Fallopian tube (tissue), 1 donor: ENCODE data around the genes PPID, C4orf45 and TKTL2.

DNA sequence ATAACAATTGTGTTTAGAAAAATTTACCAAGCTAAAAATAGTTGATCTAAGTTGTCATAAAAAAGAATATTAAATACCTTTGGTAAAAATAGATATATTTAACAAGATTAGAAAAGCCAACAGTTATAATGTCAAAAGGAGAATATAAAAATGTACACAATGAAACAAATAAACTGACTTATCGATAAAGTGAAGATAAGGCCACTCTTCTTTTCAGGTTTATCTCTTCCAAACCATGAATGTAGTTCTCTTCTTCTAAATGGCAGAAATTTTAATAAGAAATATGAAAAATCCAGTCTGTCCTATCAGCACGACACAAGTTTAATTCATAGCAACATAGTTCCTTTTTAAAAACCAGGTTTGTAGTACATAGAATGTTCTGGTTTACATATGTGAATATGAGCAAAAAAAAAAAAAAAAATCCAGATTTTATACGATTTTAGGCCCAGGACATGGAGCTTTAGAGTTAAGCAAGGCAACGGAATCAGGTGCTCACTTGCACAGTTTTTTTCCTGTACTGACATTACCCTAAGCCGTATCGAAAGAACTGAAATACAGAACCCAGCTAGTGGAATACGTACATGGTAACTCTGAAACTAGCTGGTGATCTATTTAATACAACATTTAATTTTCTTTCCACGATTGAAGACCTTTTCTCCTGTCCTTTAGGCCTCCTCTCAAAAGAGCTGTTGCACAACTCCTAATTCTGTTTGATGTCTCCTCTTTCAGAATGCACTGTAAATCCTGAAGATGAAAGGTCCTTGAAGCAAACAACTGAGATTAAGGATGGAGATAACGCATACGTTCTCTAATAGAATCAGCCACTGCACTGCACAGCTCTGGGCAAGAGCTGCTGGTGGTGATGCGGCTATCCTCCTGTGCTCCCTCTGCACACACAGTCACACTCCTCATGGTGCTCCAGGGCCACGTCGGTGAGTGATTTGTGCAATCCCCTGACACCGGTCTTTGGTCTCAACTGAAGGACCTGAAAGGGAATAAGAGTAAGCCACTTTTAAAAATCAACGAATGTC is 209.1 kb downstream of the PDGFC start:
- PRO-cap = no peak

DNA sequence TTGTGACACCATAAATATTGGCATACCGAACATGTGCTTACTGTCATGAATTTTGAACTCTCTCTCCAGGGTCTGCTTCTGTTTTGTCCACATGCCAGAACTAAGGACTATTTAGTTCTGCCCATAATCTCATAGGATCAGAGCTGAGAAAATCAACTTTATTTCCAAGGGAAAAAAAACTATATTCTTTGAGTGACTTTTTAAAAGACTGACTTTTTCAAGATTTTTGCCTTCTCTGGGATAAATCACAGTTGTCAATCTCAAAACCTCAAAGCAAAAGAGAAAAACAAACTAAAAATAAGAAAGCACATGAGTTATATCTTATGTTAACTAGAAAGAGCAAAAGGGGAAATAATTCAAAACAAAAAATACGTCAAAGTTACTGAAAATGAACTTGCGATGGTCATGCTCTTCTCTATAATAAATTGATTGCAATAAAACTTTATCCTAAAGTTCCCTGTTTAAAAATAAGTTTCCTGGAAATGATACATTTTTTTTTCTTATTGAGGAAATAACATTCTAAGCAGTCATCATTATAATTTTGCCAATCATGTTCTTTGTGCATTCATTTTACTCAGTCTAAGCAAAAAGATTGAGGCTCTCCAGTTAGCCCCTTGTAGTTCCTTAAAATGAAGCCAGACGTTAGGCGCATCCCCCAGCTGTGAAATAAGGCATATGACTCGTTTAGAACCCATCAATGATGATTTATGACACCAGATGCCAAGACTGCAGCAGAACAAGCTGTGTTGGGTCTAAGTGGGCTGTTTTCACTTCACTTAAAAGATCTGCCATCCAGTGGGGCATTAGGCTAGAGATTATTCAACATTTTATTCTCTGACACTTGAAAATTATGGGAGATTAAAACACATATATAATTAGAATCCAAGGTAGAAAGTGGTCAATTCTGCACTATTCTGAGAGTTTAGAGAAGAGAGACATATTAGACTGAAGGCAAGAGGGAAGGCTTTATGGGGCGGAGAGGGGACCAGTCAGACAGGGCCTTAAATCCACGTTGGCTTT is 17.1 kb downstream of the PDGFC start:
- PRO-cap = no peak

GRCh38 chr4:156957318-156957960 is 14.2 kb downstream of the PDGFC start:
- PRO-cap = no peak

DNA sequence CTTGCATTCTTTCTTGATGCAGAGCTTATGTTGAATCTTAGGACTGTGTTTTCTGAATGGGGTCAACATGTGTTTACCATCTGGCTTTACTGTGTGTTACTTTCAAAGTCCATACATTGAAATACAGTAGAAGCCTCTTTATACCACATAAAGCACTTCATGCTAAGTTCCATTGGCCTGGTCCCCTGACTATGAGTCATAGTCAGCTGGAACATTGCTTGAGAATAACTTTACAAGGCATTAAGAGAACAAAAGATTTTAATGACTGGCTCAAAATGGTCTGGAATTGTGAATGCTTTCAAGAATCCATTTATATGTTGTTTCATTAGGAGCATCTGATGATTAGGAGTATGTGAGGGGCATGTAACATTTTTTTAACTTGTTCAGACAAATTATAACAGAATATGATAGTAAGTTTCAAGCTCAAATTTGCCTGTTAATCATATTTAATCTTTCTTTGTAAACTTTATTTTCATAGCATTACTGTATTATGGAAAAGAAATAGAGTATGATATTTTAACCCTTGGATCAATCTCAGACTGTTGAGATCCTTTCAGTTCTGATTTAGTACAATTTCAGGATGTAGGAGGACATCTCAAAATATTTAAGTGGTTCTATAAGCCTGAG is 152.4 kb downstream of the GASK1B start:
- PRO-cap = no peak

DNA sequence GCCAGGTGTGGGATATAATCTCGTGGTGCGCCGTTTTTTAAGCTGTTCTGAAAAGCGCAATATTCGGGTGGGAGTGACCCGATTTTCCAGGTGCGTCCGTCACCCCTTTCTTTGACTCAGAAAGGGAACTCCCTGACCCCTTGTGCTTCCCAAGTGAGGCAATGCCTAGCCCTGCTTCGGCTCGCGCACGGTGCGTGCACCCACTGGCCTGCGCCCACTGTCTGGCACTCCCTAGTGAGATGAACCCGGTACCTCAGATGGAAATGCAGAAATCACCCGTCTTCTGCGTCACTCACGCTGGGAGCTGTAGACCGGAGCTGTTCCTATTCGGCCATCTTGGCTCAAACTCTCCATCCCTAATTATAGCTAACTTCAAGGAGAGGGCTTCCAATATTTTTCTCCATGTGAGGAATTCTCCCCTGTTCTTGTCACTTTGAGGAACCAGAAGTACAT is 82.9 kb downstream of the GASK1B start:
- PRO-cap = no peak

- PRO-cap = no peak
These were observed 77.9 kb downstream of the GASK1B start for GRCh38 chr4:158094732-158095485.

GRCh38 chr4:158182044-158182464 is 9.2 kb upstream of the GASK1B start:
- PRO-cap = no peak

DNA sequence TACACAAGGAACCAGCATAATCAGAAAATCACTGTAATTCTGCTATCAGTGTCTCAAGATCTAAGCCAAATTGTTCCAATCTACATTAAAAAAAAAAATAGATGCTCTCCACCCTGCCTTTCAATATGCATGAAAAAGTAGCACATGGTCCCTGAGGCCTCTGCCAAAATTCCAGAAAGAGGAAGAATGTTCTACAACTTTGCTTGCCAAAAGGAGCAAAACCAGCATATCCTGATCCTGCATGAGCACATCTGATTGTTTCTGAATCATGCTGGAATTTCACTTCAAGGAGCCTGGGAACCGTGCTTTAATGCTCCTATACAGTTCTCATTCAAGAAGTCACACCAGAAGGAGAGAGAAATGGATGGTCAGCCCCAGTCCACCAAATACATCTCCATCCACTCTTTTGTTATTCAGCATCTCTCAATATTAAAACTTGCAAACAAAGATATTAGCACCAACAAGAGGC is 92.2 kb downstream of the TMEM144 start:
- PRO-cap = no peak

- PRO-cap = bidirectional peak, plus-strand start at chr4:158671358, minus-strand start at chr4:158671320
These were observed 701 bp downstream of the C4orf46 start for GRCh38 chr4:158670615-158671756.

- PRO-cap = bidirectional peak, plus-strand start at chr4:158723471, minus-strand start at chr4:158723392
These were observed at the start of gene PPID for GRCh38 chr4:158722746-158723927. Gene PPID (minus strand): TSS chr4:158723396.

DNA sequence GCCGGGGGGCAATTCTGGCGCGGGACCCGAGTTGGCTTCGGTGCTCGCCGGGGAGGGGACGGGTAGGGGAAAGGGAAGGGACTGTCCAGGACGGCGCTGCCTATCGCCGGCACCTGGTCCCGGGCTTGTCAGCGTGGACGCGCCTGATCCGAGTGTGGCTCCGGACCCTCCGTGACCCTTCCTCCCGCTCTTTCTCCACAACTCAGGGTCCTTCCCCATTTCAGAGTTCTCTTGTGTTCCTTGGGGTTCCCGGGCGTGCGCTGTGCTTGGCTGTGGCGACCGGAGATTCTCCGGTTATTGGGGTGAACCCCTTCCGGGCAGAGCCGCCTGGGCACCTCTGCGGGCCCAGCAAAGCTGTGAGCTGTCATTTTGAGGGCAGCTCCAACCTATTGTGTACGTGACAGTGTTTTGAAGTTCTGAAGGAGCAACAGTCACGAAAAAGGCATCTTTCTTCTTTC is 533 bp downstream of the FNIP2 start:
- PRO-cap = no peak

GRCh38 chr4:159035109-159035561 is at the start of gene C4orf45:
Gene C4orf45 (minus strand): TSS chr4:159035229.
- PRO-cap = no peak

GRCh38 chr4:159103316-159104363 is 761 bp downstream of the RAPGEF2 start:
- PRO-cap = bidirectional peak, plus-strand start at chr4:159104051, minus-strand start at chr4:159103965

- PRO-cap = no peak
These were observed 9.4 kb downstream of the RAPGEF2 start for GRCh38 chr4:159112160-159112878.

GRCh38 chr4:159227762-159228475 is 125.0 kb downstream of the RAPGEF2 start:
- PRO-cap = no peak

GRCh38 chr4:159267281-159268109 is 164.6 kb downstream of the RAPGEF2 start:
- PRO-cap = no peak

GRCh38 chr4:159353568-159353841 is 250.6 kb downstream of the RAPGEF2 start:
- PRO-cap = no peak

GRCh38 chr4:159413521-159413886 is 310.6 kb downstream of the RAPGEF2 start:
- PRO-cap = no peak

GRCh38 chr4:163473539-163474072 is at the start of gene TKTL2:
Gene TKTL2 (minus strand): TSS chr4:163473754.
- PRO-cap = no peak

- PRO-cap = no peak
These were observed 172.5 kb downstream of the TMA16 start for GRCh38 chr4:163666972-163667376.